Gallbladder (tissue), 1 donor: ENCODE measurements around a stretch of chr20.

DNA sequence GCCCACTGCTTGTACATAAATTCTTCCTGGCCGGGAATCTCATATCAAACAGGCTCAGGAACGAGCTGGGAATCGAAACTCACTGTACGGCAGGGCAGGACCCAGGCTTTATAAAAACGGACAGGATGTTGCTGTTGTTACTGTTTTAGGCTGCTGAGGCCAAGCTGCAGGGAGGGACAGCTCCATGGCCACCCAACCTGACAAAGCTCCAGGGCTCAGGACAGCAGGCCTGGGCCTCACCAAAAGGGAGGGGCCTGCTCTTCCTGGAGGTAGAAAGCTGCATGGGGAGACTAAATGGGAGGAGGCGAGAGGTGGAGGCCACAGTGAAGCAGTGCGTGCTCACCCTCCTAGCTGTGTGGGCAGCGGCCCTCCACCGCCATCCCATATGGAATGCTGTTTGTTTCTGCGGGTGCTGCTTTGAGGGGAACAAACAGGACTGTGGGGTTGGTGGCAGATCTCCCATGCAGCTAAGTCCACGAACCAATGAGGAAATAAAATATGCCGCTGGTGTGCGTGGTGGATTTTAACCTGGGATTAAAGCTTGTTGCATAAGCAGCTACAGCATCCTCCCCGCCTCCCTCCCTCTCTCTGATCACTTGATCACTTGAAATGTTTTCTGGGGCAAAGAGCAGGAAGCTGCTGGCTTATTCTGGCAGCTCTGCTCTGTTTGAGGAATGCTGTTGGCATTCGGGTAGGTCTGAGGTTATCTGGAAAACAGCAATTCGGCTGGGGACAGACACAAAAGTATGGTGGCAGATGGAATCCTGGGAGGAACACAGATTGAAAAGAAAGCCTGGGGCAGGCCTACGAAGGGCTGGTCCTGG, 2.4 kb upstream of the ZMYND8 start:
- PRO-cap = bidirectional peak, plus-strand start at position 300 of the sequence, minus-strand start at position 202 of the sequence; bidirectional peak, plus-strand start at position 720 of the sequence, minus-strand start at position 485 of the sequence

GRCh38 chr20:47464519-47464996, 37.1 kb upstream of the NCOA3 start:
- PRO-cap = no peak

GRCh38 chr20:47533398-47533872, 31.7 kb downstream of the NCOA3 start:
- PRO-cap = no peak

DNA sequence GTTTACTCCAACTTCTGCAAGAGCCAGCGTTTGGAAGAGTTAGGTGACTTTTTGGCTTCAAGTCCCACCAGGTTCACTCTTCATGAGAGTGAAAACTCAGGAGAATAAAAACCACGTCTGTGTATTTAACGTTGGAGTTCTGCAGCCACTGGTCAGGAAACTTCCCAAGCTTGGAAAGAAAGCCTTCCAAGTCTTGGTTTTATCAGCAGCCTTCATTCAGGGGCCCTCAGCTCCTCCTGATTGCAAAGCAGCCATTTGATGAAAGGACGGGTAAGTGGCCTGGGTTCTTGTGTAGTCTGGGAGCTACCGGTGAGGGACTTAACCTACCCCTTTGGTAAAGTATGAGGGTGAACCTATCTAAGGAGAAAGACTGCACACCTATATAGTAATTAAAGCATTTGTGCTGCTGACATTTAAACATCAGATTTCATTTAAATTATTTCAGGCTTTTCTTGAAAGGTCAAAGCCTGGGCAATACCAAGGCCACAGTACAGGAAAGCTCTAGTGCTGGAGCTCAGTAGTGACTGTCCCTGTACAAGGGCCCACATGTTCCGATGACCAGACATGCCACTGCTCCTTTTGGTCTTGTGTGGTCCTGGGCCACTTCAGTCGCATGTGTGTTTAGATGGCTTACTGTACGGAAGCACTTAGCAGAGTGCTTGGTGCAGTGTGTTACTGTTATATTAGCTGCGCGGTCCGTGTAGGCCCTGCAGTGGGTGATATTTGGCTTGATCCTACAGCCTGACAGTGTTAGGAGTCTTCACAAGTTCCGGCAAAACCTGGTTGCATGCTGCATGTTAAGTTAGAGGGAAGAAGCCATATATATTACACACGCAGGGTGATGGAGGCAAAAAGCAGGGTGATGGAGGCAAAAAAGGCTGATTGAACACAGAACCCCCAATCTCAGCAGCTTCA, 123.0 kb downstream of the SULF2 start:
- PRO-cap = no peak

DNA sequence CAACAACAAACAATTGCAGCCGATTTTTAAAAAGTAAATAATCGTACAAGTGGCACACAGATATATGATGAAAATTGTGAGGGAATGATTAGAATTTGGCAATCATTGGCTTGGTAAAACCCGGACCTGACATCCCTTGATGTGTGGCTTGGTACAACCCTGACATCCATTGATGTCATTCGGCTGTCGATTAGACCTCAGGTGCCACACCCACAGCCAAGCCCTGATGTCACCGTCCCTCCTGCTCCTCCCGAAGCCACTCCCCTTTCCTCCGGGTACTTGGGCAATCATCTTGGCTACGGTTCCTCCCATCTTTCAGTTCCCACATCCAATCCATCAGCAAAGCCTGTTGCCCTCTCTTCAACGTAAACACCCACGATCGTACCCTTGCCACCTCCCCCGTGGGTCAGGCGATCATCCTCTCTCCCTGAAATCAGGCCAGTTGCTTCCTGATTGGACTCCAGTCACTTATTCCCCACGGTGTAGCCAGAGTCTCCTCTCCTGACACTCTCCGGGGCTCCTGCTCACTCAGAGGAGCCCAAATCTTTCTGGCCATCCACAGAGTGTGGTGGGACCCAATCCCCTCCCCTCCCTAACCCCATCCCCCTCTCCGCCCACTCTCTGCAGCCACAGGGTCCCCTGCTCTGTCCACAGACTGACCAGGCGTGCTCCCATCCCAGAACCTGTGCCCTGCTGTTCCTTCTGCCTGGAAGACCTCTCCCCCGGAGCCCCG, 44.5 kb downstream of the SULF2 start:
- PRO-cap = no peak

- PRO-cap = bidirectional peak, plus-strand start at chr20:47786016, minus-strand start at chr20:47785973; unidirectional peak, minus-strand start at chr20:47786087; bidirectional peak, plus-strand start at chr20:47786426, minus-strand start at chr20:47786365; bidirectional peak, plus-strand start at chr20:47786717, minus-strand start at chr20:47786570
These were observed 919 bp upstream of the SULF2 start for GRCh38 chr20:47785838-47786962.

- PRO-cap = no peak
These were observed 368.2 kb upstream of the SULF2 start for GRCh38 chr20:48153336-48154055.

- PRO-cap = no peak
These were observed 102.4 kb downstream of the PREX1 start for GRCh38 chr20:48724990-48726207.

GRCh38 chr20:48760194-48761193, 67.3 kb downstream of the PREX1 start:
- PRO-cap = bidirectional peak, plus-strand start at chr20:48760621, minus-strand start at chr20:48760373

DNA sequence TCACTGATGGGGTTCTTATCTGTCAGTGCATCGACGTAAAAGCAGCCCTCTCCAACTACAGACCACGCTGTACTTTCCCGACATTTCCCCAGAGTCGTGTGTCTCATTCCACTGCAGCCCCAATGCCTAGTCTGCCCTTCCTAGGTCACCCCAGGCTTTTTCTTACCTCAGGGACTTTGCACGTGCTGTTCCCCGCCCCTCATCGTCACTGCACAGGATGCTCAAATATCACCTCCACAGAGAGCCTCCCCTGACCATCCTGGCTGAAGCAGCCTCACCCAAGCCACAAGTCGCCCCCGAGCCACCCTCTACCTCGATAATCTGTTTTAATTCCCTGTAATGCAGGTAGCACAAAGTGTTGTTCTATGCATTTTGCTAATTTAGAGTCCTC, 60.2 kb downstream of the PREX1 start:
- PRO-cap = no peak

DNA sequence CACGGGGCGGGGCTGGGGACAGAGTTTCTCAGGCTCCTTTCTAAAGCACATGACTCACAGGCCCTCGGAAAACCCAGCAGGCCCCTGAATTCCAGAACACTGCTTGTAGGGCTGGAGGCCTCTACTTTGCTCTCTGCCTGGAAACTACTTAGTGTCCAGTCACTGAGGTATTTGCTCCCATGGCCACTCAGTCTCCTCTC, 51.4 kb downstream of the PREX1 start:
- PRO-cap = no peak

DNA sequence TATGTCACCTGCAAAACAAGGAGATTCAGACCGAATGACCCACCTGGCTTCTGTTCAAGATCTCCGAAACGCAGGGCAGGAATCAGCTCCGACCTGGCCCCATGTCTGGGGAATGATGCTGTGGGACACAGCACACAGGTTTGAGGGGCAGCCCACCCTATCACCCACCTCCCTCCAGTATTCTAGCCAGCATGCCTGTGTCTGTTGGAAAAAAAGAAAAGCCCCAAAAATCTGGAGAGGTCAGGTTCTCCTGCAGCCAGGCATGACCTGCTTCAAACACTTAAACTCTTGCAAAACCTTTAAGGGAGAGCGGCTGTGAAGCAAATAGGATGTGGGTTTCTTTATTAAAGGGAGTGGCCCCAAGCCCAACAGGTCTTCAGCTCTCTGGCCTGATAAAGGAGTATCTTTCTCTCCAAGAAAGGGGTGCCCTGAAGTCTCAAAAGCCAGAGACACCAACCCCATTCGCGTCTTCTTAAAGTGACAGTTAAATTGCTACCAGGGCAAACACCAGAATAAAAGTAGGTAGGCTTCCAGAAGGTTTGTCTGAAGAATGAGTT, 6.4 kb downstream of the PREX1 start:
- PRO-cap = no peak

DNA sequence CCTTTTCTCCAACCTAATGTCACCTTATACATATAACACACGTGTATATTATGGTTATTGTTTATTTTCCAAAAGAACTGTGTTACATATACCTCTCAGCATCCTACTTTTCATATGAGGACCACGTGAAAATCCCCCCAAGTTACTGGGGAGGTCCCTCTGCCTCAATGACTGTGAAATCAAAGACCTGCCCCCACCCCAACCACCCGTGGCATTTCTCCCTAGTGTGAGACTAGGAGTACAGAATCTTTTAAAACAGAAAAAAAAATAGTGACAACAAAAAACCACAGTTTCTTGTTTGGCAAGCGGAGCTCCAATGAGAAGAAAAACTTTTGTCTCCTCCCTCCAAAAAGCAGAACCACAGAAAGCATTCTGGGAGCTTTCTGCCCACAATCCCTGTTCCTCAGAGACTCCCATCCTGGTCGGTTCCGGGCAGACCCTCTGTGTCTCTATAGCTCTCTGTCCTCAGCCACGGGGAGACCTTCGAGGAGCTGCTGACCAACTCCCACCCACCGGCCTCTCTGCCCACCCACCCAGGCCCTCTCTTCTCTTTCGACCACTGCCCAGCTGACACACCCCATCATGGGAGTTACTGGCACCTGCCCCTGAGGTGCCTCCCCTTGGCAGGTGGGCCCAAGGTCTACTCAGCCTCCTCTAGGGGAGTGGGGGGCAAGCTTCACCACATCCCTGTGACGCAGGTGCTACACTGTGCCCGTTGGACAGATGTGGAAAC, 4.9 kb downstream of the PREX1 start:
- PRO-cap = unidirectional peak, plus-strand start at position 399 of the sequence

DNA sequence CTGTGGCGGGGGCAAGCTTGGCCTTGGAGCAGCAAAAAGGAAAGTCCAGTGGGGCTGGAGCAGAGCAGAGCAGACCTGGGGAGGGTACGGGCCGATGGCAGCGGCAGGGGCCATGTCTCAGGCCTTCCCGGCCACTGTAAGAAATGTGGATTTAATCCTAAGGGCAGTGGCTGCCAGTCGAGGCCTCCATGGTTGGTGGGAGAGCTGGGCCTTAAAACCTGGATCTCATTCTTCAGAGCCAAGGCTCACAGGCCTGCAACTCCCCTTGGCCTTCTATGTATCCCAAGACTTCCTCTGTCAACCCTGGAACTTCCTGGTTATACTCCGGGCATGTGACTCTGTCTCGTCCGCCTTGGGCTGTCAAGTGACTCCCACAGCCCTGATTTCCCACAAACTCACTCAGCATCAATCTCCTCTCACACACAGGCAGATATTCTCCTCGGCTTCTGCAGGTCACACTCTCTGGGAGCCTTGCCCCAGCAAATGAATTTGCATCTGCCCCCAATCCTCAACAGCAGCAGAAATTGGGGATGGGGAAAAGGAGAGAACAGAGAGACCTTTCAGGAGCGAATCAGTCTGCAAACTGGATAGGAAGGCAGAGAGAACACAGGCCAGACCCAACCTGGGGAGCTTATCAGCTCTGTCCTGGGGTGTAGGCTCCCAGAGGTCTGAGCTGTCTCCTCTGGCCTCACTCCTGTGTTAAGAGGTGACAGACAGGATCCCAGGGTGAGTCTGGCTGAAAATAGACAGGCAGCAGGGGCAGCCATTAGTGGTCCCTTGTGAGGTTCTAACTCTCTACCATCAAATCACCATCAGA, 30.4 kb upstream of the PREX1 start:
- PRO-cap = no peak

DNA sequence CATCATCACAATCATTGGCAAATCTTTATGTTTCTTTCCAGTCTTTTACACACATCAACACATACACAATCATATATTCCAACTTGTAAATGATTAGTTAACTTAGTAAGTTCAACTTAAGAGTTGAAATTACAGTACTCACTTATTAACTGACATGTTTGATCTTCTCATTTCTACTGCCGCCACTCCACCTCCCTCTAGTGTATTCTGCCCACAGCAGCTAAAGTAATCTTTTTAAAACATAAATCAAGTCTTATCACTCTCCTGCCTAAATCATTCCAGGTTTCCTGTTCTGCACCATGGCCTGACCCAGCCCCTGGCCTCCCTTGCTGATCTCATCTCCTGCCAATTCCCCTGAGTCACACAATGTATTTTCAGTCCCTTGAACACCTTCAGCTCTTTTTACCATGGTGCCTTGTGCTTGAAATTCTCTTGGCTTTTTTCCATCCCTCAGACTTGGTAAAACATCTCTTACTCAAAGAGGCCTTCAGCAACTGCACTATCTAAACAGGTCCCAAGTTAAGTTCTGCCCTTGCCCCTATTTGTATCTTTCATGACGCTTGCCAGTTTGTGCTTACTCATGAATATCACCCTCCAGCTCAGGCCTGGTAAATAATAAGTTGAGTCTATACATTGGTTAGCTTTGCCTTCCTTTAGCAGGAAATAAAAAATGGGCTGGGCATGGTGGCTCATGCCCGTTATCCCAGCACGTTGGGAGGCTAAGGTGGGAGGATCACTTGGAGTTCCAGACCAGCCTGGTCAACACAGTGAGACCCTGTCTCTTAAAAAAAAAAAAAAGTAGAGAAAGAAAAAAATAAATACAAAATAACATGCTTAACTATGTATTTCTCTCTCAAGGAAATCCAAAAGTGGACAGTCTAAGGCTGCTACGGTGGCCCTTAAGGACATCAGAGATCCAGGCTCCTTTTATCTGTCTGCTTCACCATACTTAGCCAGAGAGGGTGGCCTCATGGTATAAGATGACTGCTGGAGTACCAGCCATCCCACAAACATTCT, 62.1 kb downstream of the ARFGEF2 start:
- PRO-cap = no peak

DNA sequence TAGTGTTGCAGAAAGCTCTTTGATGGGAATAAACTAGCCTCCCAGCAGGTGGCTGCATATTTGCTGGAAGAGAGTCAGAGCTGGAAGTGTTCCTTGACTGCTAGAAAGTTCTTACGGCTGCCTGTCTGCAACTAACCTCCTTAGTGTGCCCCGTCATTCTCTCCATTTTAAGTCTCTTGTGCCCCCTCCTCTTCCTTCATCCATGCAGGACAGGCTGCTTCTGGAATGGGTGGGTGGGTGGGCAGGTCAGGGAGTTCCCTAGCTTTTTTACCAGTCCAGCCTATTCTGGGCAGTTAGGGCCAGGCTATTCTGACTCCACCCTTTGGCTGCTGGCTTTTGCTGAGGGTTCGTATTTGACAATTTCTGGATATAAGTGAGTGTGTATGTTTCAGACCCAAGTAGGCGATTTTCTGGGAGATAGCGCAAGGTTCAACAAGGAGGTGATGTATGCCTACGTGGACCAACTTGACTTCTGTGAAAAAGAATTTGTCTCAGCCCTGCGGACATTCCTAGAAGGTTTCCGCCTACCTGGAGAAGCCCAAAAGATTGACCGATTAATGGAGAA, 61.0 kb upstream of the CSE1L start:
- PRO-cap = no peak

DNA sequence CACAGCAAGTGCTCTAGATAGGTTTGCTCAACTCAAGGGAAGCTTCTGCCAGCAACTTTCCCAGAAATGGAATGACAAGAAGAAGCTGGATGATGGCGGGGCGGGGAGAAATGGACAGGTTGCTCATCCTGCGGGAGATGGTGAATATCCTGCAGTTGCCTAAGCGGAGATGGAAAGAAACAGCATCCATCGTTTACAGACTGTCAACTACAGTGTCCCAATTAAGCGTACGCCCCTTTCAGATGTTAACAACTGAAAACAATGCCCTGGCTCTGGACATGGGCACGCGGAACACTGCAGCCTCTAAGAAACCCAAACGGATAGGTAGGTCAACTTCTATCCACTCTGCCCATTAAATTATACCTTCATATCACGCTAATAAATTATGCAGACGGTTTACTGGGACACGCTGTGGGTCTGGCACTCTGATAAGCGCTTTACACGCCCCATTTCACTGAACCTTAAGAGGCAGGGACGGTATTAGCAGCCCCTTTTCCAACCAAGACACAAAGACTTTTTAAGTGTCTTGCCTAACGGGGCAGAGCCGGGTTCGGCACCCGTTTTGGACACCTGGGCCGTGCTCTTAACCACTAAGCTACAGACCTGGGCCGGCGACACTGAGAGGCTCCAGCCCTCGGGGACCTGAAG, 890 bp downstream of the STAU1 start:
- PRO-cap = no peak

- PRO-cap = no peak
These were observed 6.0 kb upstream of the ZNFX1 start for GRCh38 chr20:49283975-49284142.

GRCh38 chr20:49306964-49307199, 29.0 kb upstream of the ZNFX1 start:
- PRO-cap = no peak

DNA sequence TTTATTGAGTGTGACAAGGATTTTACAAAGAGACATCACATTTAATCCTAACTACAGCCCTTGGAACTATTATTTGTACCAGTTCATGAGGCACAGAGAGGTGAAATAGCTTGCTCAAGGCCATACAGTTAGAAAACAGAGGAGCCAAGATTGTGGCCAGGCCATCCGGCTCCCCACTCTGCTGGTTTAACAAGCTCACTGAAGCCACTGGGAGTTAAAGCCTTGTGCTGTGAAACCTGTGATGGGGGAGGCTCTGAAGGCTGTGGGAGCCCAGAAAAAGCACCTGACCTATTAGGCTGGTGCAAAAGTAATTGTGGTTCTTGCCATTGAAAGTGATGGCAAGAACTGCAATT, 74.9 kb upstream of the ZNFX1 start:
- PRO-cap = no peak